ENCODE measurements around the genes SLC6A17, RBM15, CD53, INKA2 and DDX20.

DNA sequence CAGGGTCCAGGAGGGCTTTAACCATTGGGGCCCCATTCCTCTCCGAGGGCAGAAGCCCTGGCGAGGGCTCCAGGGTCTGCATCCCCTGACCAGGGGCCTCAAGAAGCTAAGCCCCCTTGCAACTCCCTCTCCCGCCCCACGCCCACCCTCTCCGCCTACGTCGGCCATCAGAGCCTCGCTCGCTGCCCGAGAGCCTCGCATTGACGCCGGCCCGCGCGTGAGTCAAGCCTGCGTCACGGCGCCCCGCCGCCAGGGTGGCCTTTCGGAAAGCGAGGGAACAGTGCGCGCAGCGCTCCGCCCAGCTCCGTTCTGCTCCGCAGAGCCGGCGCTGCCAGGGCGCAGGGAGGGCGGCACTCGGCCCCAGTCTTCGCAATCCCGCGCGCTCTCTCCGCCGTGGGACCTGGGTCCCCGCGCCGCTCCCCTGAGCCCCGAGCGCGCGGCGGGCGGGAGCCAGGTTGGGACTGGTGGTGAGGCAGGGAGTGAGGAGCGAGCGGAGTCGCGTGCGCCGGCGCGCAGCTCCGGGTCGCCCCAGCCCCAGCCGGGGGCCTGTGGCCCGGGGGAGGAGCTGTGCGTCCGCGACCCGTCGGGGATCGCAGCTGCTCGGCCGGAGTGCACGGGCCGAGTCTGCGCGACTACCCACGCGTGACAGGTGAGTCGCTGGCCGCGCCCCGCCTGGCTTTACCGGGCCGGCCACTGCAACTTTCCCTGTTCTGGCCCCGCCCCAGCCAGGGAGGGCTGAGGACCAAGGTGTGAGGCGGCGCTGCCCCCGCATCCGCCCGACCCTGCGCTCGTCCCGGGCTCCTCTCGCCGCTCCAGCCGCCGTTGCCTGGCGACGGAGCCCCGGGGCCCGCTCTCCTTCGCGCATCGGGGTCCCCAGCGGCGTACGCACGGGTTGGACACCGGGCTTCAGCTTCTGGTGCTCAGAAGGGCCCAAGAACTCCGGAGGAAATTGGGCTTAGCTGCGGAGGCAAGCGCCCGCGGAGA lies at the start of gene SLC6A17:
TSS of gene SLC6A17 (plus strand) at position 260 of the 984 bp plus-strand sequence.
- RRBS, result 4% methylated on average over 41 of the region's 111 CpGs

GRCh38 chr1:110292416-110292810 lies 46.8 kb upstream of the RBM15 start:
- RRBS, result no CpG with 5 or more reads among the region's 4 CpGs

GRCh38 chr1:110337410-110338137 lies 1.6 kb upstream of the RBM15 start:
- RRBS, result 6% methylated on average over 6 of the region's 23 CpGs

DNA sequence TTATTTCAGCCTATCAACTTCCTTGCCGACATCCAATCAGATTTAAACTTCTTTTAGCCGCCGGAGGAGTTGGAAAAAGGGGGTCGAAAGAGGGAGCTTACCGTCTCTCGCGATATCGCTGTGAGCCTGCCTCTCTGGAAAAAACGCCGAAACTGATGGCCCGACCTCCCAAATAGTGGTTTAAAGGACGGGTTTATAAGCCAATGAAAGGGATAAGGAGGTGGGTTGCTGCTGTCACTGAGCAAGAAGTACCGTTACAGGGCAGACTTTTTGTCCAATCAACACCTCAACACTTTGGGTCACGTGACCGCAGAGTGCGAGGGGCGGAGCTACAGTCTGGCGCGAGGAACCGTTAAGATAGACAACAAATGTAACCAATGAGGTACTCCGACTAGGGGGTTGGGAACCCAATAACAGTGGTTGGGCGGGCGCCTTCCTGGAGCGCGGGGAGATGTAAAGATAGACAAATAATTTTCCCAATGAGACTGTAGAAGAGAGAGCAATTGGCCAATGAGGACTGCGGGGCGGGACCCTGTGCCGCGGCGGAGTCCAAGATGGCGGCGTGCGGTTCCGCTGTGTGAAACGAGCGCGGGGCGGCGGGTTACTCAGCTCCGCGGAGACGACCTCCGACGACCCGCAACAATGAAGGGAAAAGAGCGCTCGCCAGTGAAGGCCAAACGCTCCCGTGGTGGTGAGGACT lies at the start of gene RBM15:
TSS of gene RBM15 (plus strand) at position 482 of the 700 bp plus-strand sequence.
- RRBS, result no CpG with 5 or more reads among the region's 49 CpGs

GRCh38 chr1:110593806-110594884 lies 12.0 kb downstream of the KCNA2 start:
- RRBS, result no CpG with 5 or more reads among the region's 10 CpGs

- RRBS, result no CpG with 5 or more reads among the region's 12 CpGs
Measured at GRCh38 chr1:110872235-110873358, at the start of gene CD53. CD53 (plus strand) TSS chr1:110873148.

DNA sequence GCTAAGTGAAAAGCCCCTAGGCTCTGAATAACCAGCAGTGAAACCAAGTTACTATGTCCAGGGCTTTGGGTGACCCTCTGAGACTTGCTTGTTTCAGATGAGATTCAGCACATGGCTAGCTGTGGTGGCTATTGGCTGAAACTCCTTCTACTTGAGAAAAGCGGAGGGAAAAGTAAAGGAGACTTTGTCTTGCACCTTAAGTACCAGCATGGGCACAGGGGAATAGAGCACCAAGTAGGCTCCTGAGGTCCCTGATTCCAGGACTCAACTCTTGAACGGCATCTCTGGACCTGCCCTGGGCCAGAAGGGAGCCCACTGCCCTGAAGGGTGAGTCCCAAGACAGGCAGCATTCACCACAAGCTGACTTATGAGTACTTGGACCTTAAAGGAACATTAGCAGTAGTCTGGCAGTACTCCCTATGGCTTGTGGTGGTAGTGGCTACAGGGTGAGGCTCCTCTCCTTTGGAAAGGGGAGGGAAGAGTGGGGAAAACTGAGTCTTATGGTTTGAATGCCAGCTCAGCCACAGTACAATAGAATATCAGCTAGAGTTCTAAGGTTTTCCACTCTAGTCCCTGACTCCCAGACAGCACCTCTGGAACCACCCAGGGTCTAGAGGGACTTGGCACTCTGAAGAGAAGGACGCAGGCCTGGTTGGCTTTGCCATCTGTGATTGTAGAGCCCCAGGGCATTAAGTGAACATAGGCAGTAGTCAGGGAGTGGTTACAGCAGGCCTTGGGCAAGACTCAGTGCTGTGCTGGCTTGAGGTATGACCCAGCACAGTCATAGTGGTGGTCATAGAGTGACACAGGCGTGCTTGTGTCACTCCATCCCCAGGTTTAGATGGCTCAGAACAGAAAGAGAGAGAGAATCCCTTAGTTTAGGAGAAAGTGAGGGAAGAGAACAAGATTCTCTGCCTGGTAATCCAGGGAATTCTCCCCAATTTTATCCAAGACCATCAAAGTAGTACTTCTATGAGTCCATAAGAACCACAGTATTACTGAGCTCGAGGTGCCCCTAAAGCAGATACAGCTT lies 30.9 kb downstream of the CD53 start:
- RRBS, result no CpG with 5 or more reads among the region's 5 CpGs

- RRBS, result no CpG with 5 or more reads among the region's 3 CpGs
Measured at GRCh38 chr1:111132206-111132796, 7.6 kb downstream of the DRAM2 start.

GRCh38 chr1:111429719-111430185 lies 2.2 kb upstream of the OVGP1 start:
- RRBS, result no CpG with 5 or more reads among the region's 1 CpG

DNA sequence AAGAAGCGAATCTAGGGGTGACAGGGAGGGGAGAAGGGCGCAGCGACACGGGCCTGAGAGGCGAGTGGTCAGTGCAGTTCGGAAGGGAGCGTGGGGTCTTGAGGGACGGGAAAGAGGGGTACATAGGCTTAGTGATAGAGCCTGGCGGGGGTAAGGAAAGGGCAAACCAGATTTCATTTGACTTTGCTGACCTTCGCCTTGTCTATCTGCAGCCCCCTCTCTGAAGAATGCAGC lies 278 bp downstream of the ATP5PB start:
- RRBS, result no CpG with 5 or more reads among the region's 10 CpGs

DNA sequence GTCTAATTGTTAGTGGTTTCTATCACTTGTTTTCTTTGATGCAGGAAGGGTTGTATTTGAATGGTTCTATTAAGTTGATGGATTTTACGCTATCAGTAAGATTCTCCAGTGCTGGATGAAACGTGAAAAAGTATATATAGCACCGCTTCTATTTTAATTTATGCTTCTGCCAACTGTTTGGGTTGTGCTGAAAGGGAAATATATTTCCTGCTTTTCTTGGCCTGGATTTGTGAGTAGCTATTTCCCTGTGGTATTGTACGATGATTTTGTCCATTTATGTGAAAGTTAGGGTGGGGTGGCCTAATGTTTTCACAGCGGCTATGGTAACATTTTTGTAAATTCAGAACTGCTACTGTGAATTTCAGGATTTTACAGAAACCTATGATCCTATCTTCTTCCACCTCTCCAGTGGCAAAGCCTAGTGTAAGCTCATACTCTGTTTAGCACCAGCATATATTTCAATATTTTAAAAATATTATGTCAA lies 352 bp downstream of the C1orf162 start:
- RRBS, result no CpG with 5 or more reads among the region's 5 CpGs

GRCh38 chr1:111489551-111490029 lies 13.8 kb downstream of the ADORA3 start:
- RRBS, result no CpG with 5 or more reads among the region's 5 CpGs

GRCh38 chr1:111508244-111508599 lies 4.8 kb upstream of the ADORA3 start:
- RRBS, result no CpG with 5 or more reads among the region's 12 CpGs

- RRBS, result no CpG with 5 or more reads among the region's 5 CpGs
Measured at GRCh38 chr1:111510118-111510524, 6.7 kb upstream of the ADORA3 start.

- RRBS, result no CpG with 5 or more reads among the region's 9 CpGs
Measured at GRCh38 chr1:111513403-111514097, 10.1 kb upstream of the ADORA3 start.

DNA sequence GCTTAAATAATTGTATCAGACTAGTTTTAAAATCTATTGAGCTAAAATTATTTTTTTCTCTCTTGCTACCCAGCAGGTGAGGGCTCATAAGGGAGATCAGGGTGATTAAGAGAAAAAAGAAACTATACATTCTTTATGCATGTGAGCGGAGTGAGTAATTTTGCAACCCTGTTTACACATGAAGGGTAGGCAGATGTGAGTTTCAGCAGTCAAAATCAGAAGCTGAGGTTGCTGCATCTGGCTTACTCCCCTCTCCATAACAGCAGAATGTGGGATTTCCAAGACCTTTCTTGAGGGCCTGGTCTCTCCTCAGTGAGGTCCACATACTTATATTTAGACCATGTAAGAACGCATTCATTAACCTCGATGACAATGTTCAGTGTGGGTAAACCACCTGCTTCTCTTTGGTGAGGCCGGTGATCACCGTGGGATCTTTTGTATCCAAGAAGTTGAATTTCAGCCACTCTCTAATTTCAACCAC lies 18.8 kb upstream of the RAP1A start:
- RRBS, result no CpG with 5 or more reads among the region's 5 CpGs

- RRBS, result no CpG with 5 or more reads among the region's 4 CpGs
Measured at GRCh38 chr1:111627914-111628638, 8.5 kb downstream of the RAP1A start.

DNA sequence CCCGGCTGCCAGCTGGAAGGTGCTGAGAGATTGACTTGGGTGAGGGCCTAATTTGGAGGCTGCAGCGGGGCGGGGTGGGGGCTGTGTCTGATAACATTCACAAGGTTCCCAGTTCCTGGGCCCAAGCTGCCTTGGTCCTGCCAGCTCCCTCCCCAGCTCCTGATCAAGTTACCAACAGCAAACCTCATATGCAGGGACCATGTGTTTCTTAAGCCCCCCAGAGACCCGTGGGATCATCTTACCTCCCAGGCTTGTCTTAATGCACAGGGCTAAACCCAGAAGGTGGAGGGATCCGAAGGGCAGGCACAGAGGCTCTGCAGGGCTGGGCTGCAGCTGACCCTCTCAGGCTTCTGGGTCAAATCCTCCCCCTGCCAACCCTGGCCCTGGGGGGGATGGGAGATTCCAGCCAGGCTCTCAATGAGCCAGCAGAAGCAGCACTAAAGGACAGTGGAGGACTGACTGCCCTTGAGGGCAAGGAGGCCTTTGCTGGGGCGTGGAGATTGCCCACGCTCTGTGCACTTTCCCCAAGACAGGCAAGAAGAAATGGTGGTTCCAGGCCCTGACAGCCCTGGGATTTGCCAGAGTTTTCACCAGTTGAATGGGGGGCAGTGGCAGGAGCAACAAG lies 9.6 kb downstream of the INKA2 start:
- RRBS, result 12% methylated on average over 1 of the region's 7 CpGs

GRCh38 chr1:111739324-111740085 lies at the start of gene INKA2:
INKA2 (minus strand) TSS chr1:111739395.
- RRBS, result 3% methylated on average over 15 of the region's 57 CpGs

DNA sequence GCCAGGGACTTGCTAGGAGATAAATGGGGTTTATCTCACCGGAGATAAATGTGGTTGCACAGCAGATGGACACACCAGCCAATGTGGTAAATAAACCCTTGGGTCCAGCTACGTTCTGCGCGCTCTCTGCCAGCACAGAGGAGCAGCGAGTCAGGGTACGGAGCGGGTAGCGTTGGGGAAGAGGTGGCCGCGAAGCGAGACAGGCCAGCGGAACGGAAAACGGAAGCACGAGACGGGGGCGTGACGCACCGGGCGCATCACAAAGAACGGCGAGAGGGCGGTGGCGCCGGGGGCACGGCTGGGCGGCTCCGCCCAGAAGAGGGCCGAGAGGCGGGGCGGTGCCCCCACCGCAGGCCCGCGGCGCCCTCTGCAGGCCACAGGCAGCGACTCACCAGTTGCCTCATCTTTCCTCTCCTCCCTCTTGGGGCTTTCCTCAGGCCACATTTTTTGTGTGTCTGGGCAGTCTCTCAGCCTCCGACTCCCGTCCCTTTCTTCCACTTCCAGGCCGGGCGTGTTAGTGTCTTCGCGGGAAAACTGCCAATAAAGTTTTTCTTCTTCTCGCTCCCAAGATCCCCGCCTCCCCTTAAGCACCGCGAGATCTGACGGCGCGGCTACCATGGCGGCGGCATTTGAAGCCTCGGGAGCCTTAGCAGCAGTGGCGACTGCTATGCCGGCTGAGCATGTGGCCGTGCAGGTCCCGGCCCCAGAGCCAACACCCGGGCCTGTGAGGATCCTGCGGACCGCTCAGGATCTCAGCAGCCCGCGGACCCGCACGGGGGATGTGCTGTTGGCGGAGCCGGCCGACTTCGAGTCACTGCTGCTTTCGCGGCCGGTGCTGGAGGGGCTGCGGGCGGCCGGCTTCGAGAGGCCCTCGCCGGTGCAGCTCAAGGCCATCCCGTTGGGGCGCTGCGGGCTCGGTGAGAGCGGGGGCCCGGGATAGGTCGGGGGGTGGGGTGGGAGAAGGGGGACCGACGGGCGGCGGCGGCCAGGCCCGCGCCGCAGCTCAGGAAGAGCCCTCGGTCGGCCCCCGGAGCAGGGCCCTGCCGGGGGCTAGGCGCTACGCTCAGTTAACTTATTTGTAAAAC lies at the start of gene DDX20:
TSS of gene DDX20 (plus strand) at position 593 of the 1,085 bp plus-strand sequence.
- RRBS, result 2% methylated on average over 21 of the region's 97 CpGs

Data from AG04449 (cell line).